ENCODE results near the gene SF3B3.

- PRO-cap: no peak
Measured at GRCh38 chr16:69689706-69690316, 36.5 kb downstream of the NQO1 start.

GRCh38 chr16:69693119-69694335, 32.8 kb downstream of the NQO1 start:
- PRO-cap: no peak

GRCh38 chr16:69724771-69725754, 1.3 kb downstream of the NQO1 start:
- PRO-cap: no peak

DNA sequence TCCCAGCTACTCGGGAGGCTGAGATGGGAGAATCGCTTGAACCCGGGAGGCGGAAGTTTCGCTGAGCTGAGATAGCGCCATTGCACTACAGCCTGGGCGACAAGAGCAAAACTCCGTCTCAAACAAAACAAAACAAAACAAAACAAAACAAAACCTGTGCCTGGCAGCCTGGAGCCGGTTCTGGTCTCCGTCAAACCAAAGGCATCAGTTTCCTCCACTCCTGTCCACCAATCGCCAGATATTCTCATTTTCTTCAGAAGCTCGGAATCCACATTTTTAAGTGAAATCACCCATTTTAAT, 655 bp downstream of the NQO1 start:
- PRO-cap: no peak

- PRO-cap: no peak
Measured at GRCh38 chr16:69728274-69728952, 2.1 kb upstream of the NQO1 start.

DNA sequence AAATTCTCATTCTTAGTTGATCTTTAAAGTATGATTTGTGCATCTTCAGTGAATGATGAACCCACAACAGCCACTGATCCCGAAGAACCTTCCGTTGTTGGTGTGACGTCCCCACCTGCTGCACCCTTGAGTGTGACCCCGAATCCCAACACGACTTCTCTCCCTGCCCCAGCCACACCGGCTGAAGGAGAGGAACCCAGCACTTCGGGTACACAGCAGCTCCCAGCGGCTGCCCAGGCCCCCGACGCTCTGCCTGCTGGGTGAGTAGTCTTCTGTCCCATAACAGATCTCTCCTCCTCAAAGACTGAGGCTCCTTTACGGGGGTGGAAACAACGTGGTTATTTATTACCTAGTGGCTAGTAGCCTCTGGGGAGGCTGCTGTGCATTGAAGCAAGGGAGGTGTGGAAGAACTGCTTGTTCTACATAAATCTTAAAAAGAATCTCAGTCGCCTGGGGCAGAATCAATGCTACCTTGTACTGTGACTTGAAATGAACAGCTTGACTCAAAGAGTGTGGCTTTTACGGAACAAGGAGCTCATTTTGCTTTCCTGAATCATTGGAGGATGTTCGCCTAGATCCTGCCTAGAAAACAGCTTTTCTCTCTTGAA, 63.0 kb upstream of the CLEC18A start:
- PRO-cap: no peak

DNA sequence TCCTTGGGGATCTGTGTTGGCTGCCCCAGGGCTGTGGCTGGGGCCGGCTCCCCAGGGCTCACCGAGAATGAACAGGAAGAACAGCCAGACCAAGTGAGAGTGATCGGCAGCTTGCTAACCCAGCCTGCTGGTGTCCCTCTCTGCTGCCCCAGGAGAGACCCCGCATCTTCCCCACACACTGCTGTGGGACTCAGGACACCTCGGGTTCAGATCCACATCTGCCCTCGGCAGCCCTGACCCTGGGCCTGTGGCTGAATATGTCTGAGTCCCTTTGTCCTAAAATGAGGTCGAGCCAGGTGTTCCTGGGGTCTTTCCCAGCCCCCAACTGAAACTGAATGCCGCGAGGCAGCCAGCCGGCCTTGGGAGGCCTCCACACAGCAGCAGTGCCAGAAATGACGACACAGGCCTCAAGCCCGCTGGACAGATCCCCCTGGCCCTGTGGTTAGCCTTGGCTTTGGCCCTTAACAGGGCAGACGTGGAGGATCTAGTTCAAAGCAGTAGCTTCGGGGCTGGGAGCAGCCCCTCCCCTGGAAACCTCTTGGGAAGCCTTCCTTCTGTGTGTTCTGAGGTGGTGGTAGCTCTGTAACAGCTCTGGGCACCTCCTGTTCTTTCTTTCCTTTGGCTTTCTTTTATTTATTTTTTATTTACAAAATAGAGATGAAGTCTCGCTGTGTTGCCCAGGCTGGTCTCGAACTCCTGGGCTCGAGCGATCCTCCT, 23.8 kb upstream of the CLEC18A start:
- PRO-cap: no peak

GRCh38 chr16:70252287-70252390, 399 bp upstream of the EXOSC6 start:
- PRO-cap: no peak

DNA sequence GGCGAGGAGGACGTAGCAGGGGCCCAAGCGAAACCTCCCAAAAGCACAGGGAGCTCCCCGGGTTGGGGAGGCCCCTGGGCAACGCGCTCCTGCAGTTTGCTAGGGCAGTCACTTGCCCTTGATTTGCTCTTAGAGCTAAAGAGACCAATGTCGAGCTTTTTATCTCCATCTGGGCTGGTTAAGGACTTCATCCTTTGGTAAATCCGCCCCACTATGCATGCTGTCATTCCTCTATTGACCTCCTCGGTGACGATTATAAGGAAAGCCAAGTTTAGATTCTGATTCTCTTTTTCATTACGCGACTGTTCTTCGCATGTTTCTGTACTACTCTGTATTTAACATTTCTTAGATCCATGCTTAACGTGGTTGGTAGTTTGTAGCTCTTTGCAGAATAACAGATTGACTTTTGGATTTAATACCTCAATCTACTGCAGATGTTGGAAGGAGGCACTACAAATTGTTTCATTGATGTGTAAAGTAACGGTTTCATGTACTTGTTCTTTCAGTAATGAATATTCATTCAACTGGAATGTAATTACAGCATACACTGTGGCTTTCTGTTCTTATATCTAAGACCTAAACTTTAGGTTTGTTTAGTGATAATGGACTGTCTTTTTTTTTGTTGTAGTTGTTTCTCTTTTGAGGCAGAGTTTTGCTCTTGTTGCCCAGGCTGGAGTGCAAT, 505 bp downstream of the DDX19A start:
- PRO-cap: no peak

DNA sequence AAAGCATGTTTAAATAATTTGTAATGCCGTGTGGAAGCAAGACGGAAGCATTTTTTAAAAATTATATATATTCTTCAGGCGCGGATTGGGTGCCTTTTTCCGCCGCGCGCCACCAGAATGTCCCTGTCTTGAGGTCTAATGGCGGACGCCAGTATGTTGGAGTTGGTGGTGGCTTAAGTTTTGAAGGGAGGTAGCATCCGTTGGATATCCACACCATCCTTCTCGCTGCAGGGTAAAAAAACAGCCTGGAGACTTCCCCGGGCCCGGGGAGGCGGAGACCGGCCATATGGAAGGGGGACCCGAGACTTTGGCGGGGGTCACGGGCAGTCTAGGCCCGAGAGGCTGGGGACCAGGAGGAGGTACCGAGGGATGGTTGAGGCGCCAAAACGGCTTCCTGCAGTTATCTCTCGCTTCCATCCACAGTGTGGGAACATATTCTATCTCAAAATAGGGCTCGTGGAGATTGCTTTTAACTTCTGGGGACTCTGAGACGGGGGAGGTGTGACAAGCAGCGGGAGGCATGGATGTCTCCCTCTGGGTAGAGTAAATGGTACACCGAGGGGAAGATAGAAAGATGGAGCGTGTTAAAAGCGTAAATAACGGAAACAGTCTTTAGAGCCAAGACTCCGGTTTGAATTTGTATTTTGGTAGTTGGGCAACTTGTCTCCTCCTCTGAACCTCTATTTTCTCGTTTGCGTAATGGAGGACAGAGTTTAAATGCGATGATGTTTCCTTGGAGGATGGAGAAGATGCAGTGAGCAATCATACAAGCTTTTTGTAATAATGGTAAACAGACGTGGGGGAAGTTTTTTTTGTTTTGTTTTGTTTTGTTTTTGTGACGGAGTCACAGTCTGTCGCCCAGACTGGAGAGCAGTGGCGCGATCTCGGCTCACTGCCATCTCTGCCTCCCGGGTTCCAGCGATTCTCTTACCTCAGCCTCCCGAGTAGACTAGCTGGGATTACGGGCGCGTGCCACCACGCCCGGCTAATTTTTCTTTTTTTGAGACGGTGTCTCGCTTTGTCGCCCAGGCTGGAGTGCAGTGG, at the start of gene SF3B3:
SF3B3 (plus strand) TSS at position 120 of the 1,044 bp plus-strand sequence.
- PRO-cap: bidirectional peak, plus-strand start at position 92 of the sequence, minus-strand start outside the sequence

GRCh38 chr16:70673851-70674653, 11.8 kb downstream of the MTSS2 start:
- PRO-cap: no peak

- PRO-cap: no peak
Measured at GRCh38 chr16:70681384-70682380, 4.2 kb downstream of the MTSS2 start.

GRCh38 chr16:70684953-70685484, 834 bp downstream of the MTSS2 start:
- PRO-cap: no peak

DNA sequence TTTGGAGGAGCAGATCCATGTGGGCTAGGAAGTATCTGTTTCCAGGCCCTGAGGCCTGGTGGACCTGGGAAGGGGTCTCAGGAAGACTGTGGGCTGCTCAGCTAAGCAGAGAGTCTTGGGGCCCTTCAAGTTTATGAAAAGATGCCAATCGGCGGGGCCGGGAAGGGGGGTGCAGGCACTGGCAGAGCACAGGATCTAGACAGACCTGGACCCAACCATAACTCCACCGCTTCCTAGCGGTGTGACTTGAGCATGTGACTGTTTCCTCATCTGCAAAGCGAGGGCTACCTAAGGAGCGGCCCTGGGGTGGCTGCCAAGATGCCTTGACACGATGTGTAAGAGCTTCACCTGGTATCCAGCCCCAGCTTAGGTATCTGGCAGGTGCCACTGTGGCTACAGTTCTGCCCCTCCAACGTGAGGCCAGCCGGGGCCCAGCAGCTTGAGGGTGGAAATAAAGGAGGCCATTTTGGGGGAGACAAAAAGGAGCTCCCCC, 3.1 kb upstream of the MTSS2 start:
- PRO-cap: no peak

DNA sequence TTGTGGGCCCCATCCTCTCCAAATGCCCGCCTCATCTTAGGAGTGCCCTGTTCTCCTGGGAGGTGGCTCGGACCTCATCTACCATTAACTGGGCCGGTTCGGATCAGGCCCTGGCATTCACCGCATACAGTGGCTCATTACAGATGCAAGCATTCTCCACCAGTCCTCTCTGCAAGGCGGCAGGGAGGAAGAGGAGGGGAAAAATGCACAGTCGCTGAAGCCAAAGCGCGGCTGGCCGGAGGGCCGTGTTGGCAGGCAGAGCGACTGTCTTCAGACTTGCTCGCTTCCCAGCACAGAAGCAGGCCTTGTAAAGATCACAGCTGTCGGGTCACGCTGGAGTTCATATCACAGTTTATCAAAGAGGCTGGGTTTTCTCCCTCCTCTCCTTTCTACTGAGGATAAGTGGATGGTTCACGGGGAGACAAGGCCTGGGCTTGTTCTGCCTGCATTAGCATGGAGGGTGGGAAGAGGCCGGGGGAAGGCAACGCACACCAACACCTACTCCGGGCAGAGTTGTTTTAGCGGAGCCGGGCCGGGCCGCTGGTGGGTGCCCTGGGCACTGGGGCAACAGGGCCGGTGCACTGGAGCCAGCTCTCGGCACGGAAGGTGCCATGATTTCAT, 40.0 kb upstream of the MTSS2 start:
- PRO-cap: no peak

- PRO-cap: no peak
Measured at GRCh38 chr16:70729820-70730493, 44.1 kb upstream of the MTSS2 start.

- PRO-cap: no peak
Measured at GRCh38 chr16:70753186-70753791, 47.7 kb downstream of the VAC14 start.

DNA sequence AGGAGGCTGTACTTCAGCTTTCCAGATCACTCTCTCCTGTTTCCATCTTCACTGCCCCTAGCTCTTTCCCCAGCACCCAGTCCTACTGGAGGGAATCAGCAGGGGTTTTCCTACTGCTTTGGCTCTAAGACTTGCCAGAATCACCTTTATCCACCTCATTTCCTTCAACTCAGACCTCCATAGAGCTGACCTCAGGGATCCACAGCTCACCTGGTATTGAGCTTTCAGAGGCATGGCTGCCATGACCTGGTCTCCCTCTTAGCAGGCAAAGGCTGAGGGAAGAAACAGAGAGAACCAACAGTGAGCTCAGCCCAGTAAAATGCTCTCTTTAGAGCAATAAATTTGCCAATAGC, 7.3 kb downstream of the ZNF19 start:
- PRO-cap: no peak

- PRO-cap: no peak
Measured at GRCh38 chr16:71573453-71574286, 3.2 kb downstream of the TAT start.

DNA sequence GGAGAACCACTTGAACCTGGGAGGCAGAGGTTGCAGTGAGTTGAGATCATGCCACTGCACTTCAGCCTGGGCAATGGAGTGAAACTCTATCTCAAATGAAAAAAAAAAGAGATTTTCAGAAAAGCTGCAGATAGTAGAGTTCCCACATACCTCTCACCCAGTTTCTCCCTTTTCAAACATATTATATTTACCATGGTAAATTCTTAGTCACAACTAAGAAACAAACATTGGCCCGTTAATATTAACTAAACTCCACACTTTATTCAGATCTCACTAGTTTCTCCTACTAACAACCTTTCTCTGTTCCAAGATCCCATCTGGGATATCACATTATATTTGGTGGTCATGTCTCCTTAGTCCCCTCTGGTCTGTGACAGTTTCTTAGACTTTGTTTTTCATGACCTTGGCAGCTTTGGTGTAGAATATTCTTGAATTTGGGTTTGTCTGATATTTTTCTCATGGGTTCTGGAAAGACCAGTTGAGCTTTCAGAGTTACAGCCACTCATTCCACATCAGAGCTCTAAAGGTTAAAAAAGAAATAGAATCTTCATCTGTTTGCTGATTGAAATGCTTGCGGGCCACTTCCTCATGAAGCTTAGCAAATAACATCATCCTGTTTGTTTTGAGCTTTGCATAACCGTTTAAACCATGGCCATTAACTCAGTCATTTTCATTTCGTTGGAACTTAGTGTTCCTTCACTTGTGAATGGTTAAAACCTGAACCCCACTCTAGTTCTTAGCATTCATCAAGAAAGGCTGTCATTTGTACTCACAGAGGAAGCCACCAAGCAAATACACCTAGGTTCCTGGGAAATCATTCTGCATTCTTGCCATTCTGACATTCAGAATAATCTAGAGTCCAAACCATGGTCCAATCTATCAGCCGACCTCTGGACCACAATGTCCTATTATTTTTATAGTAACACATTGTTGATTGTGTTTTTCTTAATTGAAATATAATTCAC, 8.2 kb upstream of the TAT start:
- PRO-cap: no peak

Measured in mesenteric fat pad (tissue), 1 donor.